NCI-H460 (cell line): ENCODE data around the gene RBKS.

GRCh38 chr2:27445927-27446538 is 3.9 kb downstream of the KRTCAP3 start:
RAMPAGE:
- cytosol, long total RNA: no peak
- long total RNA: no peak
- nucleus, long total RNA: no peak

DNA sequence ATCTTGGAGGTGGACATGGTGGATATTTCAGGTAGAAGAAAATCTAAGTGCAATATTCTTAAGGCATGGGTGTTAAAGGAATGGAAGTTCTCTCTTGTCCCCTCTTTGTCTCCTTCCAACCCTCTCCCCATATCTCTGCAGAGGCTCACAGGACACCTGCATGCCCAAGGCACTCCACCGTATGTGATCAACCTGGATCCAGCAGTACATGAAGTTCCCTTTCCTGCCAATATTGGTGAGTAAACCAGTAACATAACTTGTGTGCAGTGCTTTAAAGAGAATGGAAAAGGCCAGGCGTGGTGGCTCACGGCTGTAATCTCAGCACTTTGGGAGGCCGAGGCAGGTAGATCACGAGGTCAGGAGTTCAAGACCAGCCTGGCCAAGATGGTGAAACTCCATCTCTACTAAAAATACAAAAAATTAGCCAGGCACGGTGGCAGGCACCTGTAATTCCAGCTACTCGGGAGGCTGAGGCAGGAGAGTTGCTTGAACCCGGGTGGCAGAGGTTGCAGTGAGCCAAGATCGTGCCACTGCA is 935 bp downstream of the GPN1 start:
RAMPAGE:
- cytosol, long total RNA: no peak
- long total RNA: no peak
- nucleus, long total RNA: no peak

DNA sequence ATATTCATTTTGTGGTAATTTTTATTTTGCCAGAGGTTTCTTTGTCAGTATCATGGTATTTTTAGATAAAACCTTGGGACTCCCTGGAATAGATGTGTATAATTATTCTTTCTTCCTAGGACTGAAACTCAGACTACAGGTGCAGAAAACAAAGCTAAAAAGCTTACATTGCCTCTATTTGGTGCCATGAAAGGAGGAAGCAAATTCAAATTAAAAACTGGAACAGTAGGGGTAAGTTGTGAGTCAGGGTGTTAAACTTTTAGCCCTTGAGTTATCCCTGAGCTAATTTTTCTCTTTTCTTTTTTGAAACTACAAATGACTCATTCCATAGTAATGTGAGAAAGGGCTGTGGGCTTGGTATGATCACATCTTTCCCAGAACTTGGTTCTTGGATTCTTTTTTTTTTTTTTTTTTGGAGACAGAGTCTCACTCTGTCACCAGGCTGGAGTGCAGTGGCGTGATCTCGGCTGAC is 18.5 kb downstream of the SLC4A1AP start:
RAMPAGE:
- cytosol, long total RNA: no peak
- long total RNA: no peak
- nucleus, long total RNA: no peak

DNA sequence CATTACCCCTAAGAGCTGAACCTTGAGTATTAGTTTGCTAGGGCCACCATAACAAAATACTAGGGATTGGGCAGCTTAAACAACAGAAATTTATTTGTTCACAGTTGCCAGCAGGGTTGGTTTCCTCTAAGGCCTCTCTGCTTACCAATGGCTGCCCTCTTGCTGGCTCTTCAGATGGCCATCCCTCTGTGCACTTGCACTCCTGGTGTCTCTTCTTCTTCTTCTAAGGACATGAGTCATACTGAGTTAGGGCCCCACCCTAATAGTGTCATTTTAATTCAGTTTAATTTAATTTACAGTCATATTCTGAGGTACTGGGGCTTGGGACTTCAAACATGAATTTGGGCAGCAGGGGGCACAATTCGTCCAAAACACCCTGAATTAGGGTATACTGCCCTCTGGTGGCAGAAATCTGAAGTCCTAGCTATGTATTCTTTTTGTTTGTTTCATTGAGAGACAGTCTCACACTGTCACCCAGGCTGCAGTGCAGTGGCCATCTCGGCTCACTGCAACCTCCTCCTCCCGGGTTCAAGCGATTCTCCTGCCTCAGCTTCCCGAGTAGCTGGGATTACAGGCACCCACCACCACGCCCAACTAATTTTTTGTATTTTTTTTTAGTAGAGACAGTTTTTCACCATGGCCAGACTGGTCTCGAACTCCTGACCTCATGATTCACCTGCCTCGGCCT is 19.8 kb downstream of the SLC4A1AP start:
RAMPAGE:
- cytosol, long total RNA: no peak
- long total RNA: no peak
- nucleus, long total RNA: no peak

DNA sequence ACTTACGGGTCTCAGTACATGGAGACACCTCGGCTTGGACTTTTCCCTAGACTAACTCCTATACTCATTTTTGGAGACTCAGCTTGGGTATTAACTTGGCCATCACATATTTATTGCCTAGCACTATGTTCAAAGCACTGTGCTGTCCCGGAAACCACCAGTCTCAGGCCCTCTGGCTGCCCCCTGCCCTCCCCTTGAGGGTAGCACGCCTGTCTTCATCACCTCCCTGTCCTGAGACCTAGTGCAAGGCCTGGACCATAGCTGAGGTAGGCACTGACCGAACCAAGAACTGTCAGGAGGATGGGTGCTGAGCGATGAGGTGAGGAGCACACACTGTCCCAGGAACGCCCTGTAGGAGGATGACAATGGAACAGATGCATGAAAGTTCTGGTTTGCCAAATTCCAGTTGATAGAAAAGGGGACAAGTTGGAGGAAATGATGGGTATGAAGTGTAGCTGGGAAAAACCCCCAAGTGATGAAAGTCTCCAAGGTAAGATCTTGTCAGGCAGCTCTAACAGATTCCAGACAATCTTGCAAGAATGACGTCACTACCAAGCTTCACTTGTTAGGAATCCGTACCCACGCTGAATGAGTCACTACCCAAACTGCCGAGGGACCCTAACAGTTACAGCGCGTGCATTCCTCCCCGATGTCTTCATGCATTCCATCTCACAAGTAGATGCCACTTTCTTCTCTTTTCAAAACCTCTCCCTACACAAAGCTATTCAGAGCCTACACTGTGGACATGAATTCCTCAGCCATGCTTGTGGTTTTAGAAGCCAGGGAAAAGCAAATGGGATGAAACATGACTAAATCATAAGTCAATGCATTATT is 27.5 kb downstream of the MRPL33 start:
RAMPAGE:
- cytosol, long total RNA: no peak
- long total RNA: no peak
- nucleus, long total RNA: no peak

DNA sequence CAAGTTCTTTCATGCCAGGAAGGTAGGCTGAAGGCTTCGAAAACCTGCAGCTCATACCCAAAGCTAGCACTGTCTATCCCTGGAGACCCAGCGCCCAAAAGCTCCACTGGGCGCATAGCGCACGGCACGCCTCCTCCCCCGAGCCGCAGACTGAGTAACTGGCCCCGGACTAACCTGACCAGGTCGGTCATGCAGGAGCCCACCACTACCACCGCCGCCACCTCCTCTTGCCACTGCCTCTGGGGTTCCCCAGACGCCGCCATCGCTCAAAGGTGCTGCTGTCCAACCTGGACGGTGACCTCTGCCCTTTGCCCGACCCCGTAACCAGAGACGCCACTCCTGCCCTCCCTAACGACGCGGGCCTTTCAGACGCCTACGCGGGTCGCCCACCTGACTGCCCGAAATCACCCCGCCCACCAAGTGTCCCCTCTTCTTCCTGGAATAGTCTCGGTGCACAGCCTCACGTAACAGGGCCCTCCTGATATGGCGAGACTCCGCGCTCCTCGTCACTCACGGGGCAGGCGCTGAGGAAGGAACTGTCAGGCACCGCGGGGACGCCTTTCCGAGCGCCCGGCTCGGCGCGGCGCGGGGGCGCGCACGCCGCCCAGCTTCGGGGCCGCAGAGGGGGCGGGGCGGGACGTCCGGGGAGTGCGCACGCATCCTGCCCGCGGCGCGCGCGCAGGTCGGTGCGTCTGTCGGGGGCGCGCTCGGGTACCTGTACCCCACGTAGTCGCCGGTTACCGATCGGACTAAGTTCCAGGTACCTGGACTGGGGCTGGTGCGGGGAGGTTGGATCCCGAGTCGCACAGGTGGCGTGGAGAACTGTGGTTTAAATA is at the start of gene RBKS:
RBKS (minus strand) TSS at position 305 of the 836 bp plus-strand sequence.
RAMPAGE:
- cytosol, long total RNA: no peak
- long total RNA: start-site peak on the plus strand centred at position 693 of the sequence, 81 bp wide, 186 and 237 reads in 2 replicates
- nucleus, long total RNA: start-site peak on the plus strand centred at position 691 of the sequence, 73 bp wide, 796 and 532 reads in 2 replicates

DNA sequence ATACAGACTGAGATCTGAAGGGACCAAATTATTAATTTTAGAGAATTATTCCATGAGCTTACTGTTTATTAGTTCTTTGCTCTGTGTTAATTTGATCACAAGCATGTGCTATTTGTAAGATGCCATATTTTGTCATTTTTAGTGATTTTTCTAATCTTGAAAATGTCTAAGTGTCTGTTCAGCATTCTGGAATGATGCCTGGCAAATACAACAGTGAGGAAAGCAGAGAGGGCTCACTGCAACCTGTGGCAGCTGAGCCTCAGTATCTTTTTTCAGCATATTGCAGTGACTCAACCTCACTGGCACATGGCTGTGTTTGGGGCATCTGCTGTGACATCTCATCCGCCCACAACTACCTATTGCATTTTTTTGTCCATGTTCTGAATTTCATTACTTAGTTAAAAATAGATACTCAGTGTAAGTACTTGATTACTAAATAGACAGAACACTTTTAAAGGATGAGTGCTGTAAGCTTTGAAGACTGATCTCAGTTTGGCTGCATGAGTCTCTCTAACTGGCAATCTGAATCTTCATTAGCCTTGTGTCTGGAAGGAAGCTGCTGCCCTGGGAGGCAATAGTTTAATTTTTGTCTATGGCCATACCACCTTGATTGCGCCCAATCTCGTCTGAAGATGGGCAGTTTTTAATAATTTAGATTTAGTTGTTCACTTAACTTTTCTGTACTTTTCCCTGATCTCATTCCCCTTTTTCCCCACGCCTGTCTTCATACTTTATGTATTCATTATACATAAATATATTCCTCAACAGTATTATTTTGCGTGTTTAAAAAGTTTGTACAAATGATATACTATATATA is 10.8 kb downstream of the BABAM2 start:
RAMPAGE:
- cytosol, long total RNA: no peak
- long total RNA: no peak
- nucleus, long total RNA: no peak

DNA sequence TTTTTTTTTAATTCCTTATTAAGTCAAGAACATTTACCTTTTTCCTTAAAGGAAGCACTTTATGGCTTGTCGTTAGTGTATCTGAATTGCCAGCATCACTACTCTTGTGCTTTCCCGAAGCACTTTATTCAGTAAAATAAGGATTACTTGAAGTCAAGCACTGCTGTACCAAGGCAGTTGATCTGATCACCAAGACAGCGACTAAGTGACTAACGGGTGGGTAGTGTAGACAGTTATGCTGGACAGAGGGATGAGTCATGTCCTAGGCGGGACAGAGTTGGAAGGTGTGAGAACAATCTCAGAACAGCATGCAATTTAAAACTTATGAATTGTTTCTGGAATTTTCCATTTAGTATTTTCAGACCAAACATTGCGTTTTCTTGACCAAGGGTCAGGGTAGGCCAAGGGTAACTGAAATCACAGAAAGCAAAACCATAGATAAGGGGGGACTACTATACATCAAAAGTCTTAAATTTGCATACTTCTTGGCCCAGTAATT is 13.4 kb downstream of the BABAM2 start:
RAMPAGE:
- cytosol, long total RNA: no peak
- long total RNA: no peak
- nucleus, long total RNA: no peak

DNA sequence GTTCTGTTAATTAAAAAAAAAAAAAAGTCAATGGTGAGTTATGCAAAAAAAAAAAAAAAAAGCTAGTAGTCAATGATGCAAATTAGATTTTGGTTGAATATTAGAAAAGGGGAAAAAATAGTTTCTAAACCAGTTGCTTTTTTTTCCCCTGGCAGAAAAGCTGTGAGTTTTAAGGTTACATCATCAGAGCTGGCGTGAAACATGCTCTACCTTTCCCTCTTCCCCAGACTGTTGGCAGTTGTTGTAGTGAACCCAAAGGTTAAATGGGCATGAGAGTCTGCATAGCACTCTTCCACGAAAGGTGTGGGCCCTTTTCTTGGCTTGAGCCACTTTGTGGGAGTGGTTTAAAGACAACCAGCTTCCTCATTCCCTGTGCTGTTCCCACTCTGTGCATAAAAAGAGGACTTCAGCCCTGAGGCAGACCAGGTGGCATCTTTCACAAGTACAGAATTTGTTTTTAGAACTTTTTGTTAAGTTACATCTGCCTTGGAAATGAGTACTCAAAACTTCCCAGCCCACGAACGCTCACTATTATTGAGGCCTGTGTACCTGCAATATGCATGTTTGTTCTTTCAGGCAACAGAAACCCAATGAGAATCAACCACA is 243.7 kb downstream of the BABAM2 start:
RAMPAGE:
- cytosol, long total RNA: no peak
- long total RNA: no peak
- nucleus, long total RNA: no peak

GRCh38 chr2:28261783-28262508 is 130.7 kb upstream of the FOSL2 start:
RAMPAGE:
- cytosol, long total RNA: no peak
- long total RNA: no peak
- nucleus, long total RNA: no peak

DNA sequence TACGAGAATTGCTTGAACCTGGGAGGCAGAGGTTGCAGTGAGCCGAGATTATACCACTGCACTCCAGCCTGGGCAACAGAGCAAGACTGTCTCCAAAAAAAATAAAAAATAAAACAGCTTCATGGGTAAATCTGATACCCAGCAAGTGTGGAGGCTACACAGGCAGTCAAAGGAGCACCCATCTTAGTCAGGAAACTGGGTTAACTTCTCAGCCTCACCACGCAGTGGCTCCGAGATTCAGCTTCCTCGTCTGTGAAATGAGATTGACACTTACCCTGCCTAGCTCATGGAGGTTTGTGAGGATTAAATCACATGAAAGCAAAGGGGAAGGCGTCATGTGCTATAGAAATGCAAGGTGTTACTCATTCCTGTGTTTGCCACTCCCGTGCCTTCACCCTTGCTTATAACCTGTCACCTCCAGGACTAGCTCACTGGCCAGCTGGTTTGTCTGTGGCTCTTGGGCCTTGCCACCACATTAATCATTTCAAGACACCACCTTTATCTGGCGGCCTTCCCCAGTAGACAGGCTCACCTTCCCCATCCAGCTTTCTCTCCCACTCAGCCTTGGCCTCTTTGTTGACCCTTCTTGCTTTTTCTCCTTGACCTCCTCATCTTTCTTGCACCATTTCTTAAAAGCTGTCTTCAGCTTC is 118.9 kb upstream of the FOSL2 start:
RAMPAGE:
- cytosol, long total RNA: no peak
- long total RNA: no peak
- nucleus, long total RNA: no peak

RAMPAGE:
- cytosol, long total RNA: no peak
- long total RNA: no peak
- nucleus, long total RNA: no peak
These were observed 53.7 kb upstream of the FOSL2 start for GRCh38 chr2:28338698-28339620.

RAMPAGE:
- cytosol, long total RNA: no peak
- long total RNA: no peak
- nucleus, long total RNA: no peak
These were observed 15.5 kb upstream of the FOSL2 start for GRCh38 chr2:28376945-28377683.

GRCh38 chr2:28379005-28379569 is 13.6 kb upstream of the FOSL2 start:
RAMPAGE:
- cytosol, long total RNA: no peak
- long total RNA: no peak
- nucleus, long total RNA: no peak

DNA sequence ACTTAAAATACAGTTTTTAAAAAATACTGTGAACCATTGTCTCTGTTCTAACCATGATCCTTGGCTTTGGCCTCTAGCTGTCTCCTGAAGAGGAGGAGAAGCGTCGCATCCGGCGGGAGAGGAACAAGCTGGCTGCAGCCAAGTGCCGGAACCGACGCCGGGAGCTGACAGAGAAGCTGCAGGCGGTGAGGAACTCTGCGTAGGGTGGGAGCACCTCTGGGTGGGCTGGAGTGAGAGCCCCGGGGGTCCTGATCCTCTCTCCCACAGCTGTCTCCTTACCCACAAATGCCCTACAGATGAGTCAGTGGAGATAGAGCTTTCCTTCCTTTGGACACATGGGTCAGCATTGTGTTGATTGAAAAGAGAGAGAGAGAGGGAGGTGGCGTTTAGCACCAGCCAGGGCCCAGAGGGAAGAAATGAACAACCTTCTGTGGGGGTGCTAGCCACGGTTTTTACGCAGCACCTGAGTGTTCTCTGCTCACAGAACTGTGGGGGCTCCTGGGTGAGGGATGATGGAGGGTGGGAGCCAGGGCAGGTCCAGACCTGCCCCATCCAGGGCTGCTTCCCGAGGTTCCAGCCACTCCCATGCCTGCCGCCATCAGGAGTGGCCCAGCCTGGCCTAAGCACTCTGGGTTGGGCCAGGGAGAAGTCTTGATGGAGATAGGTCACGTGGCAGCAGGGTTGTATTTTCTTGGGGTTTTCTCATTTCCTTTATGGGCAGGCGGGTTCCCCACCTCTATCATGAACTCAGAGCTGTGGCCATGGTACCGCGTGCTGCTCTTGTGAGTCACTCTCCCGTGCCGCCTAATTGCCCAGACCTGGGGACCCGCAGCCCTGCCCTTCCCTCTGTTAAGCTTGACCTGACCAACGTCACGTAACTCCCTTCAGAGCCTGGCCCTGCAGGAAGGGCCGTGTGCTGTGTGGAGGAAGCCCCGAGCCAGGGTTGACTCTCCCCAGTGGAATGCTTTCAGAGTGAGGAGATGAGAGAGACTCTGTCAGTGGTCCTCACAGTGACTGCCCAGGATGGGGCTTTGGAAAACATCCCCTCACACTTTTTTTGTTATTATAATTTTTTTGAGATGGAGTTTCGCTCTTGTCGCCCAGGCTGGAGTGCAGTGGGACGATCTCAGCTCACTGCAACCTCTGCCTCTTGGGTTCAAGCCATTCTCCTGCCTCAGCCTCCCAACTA is 16.4 kb downstream of the FOSL2 start:
RAMPAGE:
- cytosol, long total RNA: no peak
- long total RNA: no peak
- nucleus, long total RNA: no peak

RAMPAGE:
- cytosol, long total RNA: no peak
- long total RNA: no peak
- nucleus, long total RNA: no peak
These were observed 50.8 kb upstream of the PLB1 start for GRCh38 chr2:28444946-28445517.

RAMPAGE:
- cytosol, long total RNA: no peak
- long total RNA: no peak
- nucleus, long total RNA: no peak
These were observed 46.2 kb upstream of the PLB1 start for GRCh38 chr2:28449381-28450343.

RAMPAGE:
- cytosol, long total RNA: no peak
- long total RNA: no peak
- nucleus, long total RNA: no peak
These were observed 24.9 kb upstream of the PLB1 start for GRCh38 chr2:28471017-28471255.

DNA sequence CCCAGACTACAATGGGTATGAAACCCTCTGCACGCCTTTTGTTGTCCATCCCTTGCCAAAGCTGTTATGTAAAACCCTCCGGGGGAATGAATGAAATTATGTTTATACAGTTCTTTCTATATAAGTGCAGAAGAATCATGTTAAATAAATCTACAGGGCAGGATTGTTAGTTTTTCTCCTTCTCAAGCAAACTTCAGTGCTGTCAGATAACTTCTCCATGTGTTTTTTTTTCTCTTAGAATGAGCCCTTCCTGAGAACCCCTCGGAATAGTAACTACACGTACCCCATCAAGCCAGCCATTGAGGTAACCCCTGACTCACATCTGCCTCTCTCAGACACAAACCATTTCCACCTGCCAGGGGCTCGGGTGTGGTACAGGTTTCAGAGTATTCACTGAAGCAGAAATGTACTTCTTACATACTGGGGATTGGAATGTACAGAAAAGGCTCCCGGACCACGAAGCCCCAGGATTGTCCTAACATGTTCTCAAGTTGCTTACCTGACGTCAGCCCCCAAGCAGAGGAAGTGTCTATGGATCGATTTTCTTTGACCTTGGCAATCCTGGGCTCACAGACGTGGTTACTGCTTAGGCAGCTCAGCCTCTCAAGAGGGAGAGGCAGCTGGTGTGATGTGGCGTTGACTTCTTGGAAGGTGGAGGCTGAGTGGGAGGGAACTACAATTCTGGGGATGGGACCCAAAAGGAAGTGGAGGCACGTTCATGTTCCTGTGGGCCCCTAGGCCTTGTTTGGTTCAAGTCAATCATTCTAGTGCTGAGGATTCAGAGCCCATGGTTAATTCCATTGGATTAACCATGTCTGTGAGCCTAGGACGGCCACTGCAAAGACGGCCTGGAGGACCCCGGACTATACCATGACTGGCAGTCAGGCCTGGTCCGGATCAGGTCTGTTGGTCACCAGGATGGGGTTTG is 118.2 kb downstream of the PLB1 start:
RAMPAGE:
- cytosol, long total RNA: no peak
- long total RNA: no peak
- nucleus, long total RNA: no peak

DNA sequence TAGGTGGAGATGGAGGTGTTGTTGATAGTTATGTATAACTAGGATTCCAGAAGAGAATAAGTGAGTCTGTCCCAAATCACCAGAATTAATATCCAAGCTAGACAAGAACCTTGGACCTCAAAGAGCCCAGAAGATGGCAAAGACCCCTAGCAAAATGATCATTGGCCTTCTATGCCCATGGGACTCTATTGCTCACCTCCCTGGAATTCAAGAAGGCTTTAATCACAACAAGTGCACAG is 88.4 kb upstream of the PPP1CB start:
RAMPAGE:
- cytosol, long total RNA: no peak
- long total RNA: no peak
- nucleus, long total RNA: no peak